ENCODE measurements around a stretch of chr3.

- PRO-cap, result no peak
These were observed 3.8 kb downstream of the C3orf52 start for GRCh38 chr3:112089895-112090503.

DNA sequence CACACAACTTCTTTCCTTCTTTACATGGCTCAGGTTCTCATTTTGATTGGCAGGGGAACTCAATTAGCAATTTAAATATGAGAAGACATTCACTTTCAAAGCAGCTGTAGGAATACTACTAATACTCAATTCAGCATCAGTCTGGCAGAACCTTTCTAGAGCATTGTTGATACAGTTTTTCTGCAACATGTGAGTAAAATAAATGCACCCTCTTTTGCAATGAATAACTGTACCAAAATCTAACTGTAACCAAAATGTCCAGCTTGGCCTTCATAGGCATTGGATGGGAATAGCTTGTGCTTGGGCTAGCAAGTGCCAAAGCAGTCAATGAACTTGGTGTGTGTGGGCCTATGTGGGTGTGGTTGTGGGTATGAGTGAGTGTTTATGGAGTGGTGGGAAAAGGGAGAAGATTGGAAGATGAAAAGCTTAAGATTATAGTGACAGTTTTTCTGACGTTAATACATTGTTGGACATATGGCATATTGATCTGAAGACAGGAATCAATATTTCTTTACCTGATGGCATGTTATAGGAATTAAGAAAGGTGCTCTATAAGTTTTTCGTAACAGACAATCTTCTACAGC lies 35.4 kb upstream of the GCSAM start:
- PRO-cap, result no peak

- PRO-cap, result no peak
These were observed 8.9 kb upstream of the SLC9C1 start for GRCh38 chr3:112302990-112303338.

- PRO-cap, result no peak
These were observed 29.0 kb downstream of the CD200 start for GRCh38 chr3:112361644-112362737.

DNA sequence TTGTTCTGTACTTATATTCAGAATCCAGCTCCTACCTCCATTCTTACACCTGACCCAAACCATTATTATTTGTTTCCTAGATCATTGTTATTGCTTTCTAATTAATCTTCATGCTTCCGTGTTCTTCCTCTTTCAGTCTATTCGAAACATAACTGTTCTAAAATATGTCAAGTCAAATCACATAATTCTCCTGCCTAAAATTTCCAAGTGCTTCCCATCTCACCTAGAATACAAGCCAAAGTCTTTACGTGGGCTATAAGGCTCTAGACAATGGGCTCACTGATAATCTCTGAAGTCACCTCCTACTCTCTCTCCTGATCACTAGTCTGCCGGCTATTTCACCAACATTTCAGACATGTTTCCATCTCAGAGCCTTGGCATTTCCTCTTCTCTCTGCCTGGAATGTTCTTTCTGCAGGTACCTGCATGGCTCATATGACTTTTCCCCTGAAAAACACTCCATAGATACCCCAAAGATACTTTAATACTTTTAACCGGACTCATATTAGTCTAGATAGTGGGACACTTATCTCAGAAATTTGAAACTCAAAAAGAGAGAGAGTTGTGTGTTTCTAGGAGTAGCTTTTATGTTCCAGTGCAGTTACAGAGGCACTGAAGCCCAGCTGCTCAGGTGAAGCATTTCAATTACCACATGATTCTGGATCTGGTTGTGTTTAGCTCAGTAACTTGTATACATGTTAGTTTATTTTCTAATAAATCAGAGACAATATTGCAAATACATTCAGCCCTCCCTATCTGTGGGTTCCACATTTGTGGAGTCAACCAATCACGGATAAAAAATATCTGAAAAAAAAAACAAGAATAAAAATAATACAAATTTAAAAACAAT lies 32.7 kb downstream of the CD200 start:
- PRO-cap, result no peak

GRCh38 chr3:112378147-112378827 lies 45.3 kb downstream of the CD200 start:
- PRO-cap, result no peak

- PRO-cap, result bidirectional peak, plus-strand start at chr3:112561292, minus-strand start at chr3:112561218
These were observed 529 bp downstream of the ATG3 start for GRCh38 chr3:112561057-112561809.

DNA sequence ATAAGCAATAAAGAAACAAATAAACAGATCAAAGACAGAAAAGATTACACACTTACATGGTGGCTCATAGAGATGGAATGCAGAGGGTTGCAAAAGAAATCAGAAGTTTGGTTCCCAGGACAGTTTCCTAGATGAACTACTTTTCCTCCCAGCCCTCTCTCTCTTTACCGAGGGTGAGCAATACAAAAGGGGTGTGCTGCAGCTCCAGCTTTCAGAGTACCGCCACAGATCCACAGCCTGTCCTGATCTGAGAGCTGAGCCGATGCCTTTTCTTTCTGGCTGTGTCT lies 729 bp downstream of the CCDC80 start:
- PRO-cap, result unidirectional peak, plus-strand start at position 214 of the sequence

- PRO-cap, result no peak
These were observed 66.7 kb downstream of the CD200R1L start for GRCh38 chr3:112779752-112780638.

- PRO-cap, result no peak
These were observed 32.3 kb upstream of the NEPRO start for GRCh38 chr3:113051665-113052187.

DNA sequence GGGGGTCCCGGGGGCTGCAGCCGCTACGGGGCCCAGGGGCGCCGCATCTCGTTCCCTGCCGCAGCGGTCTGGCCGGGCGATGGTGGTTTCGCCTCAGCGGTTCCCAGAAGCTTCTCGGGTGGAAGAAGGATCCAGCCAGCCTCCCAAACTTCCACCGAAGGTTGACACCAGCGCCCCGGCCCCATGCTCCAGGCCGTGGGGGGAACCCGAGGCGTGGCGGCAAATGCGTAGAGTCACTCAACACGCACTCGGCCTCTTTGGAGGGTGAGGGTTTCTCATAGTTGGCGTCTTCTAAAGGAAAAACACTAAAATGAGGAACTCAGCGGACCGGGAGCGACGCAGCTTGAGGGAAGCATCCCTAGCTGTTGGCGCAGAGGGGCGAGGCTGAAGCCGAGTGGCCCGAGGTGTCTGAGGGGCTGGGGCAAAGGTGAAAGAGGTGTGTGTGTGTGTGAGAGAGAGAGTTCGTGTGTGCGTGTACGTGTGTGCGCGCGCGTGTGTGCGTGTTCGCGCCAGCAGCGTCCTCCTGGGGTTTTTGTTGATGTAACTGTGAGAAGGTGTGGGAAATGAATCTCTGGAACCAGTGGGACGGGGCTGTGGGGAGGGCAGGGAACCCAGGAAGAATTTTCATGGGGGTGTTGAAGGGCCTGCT lies 1.0 kb downstream of the BOC start:
- PRO-cap, result bidirectional peak, plus-strand start at position 308 of the sequence, minus-strand start at position 70 of the sequence; bidirectional peak, plus-strand start at position 459 of the sequence, minus-strand start at position 470 of the sequence; bidirectional peak, plus-strand start at position 552 of the sequence, minus-strand start at position 525 of the sequence

GRCh38 chr3:113247806-113248120 lies 36.4 kb downstream of the BOC start:
- PRO-cap, result bidirectional peak, plus-strand start at chr3:113248306, minus-strand start at chr3:113248020

DNA sequence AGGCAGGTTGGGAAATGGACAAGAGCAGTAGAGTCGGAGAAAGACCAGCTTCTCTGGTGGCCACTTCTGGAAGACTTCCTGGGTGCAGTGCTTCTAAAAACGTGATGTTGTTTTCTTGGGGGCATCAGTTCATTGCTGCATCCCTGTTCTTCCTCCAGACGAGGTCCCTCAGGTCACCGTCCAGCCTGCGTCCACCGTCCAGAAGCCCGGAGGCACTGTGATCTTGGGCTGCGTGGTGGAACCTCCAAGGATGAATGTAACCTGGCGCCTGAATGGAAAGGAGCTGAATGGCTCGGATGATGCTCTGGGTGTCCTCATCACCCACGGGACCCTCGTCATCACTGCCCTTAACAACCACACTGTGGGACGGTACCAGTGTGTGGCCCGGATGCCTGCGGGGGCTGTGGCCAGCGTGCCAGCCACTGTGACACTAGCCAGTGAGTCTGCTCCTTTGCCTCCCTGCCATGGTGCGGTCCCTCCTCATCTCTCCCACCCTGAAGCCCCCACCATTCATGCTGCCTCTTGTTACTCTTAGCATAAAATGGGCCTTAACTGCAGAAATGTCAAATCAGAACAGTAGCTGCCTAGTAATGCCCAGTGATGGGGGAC lies 39.1 kb downstream of the BOC start:
- PRO-cap, result no peak

GRCh38 chr3:113366017-113366425 lies 75.3 kb downstream of the CFAP44 start:
- PRO-cap, result no peak

DNA sequence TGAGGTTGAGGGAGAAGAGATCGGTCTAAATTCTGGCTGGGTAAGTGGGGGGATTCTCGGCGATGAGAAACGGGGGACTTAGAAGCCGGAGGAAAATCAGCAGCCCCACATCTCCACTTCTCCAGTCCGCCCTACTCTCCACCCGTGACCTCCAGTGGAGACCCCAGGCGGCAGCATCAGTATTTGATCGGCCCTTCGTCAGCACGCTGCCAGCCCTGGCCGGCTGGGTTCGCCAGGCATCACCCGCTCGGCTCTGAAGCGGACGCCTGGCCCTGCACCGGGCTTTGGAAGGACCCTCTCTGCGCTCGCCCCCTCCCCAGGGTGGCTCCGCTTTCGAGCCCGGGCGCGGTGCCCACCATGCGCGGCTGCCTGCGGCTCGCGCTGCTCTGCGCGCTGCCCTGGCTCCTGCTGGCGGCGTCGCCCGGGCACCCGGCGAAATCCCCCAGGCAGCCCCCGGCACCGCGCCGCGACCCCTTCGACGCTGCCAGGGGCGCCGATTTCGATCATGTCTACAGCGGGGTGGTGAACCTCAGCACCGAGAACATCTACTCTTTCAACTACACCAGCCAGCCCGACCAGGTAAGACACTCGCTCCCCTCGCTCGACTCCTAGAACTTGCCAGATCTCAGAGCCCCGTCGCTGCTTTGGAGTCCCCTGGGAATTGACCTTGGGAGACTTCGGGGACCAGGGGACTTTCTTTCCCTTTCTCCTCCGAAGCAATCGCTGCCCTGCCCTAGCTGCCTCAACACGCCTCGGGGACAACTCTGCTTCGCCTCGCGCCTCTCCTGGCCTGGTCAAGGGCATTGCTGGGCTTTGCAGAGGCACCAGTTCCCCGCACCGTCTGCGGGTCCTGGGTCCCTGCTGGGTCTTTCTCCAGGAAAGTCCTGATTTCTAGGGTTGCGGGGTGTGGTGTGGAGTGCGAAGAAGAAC lies 575 bp downstream of the SIDT1 start:
- PRO-cap, result no peak

GRCh38 chr3:113812744-113813055 lies 25.9 kb upstream of the GRAMD1C start:
- PRO-cap, result no peak

DNA sequence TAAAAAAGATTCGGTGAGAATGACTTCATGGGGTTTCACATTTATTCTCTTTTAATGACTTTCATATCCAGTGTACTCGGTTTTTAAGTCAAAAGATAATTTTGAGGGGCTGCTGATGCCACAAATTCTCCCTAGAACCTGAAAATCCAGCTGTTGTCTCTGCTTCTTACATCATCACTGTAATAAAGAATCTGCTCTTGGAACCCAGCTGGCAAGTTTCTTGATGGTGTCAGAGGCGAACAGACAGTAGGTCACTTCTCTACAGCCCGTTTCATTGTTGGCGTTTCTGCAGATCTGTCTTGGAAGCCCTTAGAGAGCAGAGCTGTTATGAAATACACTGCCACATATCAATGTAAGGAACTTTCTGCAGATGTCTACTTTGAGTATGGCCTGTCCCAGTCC lies 99.8 kb downstream of the TIGIT start:
- PRO-cap, result no peak

DNA sequence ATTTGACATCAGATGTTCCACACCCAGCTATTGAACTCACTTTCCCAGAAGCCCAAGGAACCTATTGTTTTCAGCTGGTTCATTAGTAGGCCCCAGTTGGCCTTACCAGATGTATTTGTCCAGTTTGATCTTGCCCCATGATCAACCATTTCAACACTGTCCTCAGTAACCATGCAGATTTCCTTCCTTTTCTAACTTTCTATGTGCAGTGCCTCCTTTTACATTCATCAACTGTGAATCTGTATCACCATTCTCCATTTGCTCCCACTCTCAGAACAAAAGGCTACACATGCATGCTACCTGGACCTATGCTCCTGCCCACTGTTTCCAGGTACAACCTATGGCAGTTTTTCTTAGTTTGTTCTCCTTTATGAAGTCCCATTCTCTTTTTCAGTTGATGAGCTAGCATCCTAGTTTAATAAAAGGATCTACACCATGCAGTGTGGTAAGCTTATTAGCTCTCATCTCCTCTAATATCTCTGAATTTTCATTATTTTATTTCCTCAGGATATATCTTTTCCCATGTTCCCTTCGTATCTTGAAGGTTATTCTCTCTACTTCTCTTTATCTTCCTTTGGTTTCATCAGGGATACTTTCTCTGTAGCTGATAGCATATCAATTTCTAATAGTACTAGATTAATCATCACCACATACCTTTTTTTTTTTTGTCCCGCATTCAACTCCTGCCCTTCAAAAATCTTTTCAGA lies 103.2 kb downstream of the TIGIT start:
- PRO-cap, result no peak

DNA sequence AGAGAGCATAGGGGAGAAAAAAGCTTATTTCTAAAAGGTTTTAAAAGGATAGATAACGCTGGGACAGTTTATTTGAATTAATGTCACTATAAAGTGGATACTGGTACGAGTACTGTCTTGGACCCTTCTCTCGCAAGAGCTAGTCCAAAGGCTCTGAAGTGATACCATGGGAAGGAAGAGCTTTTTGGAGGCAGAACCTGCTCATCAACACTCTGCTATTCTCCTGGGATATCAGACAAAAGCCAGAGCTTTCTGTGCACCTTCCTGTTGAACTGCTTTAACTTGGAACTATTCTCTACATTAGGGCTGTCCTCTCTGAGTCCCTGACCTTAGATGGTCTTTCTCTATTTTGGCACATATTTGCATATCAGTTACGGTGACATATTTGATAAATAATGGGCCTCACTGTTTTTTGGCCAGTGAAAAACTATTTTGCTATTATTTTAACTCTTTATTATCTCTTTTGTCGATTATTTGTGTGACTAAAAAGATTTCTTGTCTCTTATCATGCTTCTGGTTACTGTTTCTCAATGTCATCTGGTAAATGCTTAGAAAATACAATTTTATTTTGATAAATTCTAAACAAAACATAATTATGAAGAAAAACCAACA lies 146.9 kb downstream of the TIGIT start:
- PRO-cap, result no peak

DNA sequence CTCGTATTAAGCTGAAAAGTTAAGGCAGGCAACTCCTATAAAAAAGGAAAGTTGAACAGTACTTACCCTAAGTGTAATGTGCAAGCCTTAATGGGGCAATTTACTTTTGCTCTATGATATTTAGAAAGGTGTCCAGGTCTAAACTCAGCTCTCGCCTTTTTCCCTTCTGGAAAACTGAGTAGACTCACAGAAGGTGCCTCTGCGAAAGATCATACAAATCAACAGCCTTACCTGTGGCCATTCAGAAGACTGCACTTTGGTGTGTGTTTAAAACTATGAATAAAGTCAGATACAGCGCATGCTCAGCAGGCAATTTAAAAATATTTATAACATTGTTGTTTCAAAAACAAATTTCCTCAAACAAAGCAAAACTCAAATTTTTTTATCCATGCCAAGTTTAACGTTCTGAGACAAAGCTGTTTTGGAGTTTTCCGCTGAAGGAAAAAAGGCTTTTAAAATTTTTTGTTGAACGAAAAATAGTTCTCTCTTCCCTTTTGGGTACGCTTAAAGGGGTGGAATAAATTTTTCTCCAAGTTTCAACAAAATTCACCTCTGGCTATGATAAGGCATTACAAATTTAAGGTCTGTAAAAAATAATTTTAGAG lies 156.2 kb downstream of the TIGIT start:
- PRO-cap, result unidirectional peak, plus-strand start at position 123 of the sequence

Measured in fallopian tube (tissue), 1 donor.